Epidermal melanocyte (primary cell): ENCODE measurements around a stretch of chr11.

DNA sequence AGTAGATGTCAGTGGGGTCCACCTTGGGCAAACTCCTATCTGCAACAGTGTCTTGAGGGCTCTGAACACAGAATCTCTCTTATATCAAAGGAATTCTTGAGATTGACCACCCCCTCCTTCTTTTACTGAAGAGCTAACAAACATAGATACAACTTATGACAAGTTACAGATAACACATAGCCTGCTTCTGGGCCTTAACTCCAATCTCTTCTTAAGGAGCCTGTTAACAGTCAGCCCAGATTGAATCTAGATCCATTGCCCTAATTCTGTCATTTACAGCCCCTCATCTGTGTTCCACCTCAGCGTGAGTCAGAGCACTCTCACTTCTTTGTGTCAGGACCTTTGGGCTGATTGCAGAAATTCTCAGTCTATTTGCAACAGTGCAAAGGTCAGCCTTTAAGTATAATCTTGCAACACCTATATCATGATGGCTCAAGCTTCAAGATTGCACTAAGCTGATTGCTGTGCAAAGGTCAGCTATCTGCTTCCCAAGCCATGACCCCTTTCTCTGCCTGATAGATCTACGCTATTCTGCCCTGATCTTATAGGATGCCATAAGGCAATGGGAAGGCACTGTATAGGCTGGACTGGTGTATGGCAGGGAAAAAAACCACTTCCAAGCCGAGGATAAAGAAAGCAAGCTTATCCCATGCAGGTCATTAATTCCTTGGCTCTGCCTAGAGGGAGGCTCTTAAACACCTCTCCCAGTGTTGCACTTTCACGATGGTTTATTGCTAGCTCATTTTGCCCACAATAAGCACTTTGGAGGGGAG lies 100.8 kb downstream of the RRAS2 start:
- RRBS, result no CpG with 5 or more reads among the region's 4 CpGs

DNA sequence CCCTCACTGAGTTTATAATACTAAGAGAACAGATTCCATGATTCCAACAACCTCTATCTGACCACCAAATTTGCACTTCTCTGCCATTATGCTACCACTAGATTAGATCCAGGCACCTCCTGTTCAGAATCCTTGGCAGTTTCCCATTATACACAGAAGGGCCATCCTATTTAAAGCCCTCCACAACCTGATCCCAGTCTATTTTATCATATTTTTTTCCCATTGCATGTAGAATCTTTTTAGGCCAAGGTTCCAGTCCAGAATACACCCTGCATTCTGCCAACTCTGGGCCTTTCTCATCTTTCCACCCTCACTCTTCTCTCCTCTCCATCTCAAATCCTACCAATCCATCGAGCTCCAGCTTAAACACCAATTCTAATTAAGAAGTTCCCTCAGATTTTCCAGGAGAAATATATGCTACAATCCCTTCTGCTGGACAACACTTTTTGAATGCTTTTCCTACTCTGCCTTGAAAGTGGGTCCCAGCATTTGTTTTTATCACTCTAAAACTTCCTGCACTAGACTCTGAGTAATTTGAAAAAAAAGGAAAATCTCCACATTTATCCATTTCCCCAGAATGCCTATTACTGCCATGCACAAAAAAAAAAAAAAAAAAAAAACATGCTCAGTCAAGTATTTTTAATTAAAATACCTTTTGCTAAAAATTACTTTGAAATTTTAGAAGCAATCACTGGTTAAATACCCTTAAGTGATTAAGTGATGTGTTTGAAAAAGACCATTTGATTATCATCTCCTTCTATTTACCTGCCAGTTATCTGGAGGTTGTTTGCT lies 86.7 kb downstream of the RRAS2 start:
- RRBS, result no CpG with 5 or more reads among the region's 1 CpG

- RRBS, result no CpG with 5 or more reads among the region's 7 CpGs
Observed at GRCh38 chr11:14364029-14364806, 5.2 kb upstream of the RRAS2 start.

- RRBS, result no CpG with 5 or more reads among the region's 1 CpG
Observed at GRCh38 chr11:14577282-14577723, 57.1 kb upstream of the PSMA1 start.

DNA sequence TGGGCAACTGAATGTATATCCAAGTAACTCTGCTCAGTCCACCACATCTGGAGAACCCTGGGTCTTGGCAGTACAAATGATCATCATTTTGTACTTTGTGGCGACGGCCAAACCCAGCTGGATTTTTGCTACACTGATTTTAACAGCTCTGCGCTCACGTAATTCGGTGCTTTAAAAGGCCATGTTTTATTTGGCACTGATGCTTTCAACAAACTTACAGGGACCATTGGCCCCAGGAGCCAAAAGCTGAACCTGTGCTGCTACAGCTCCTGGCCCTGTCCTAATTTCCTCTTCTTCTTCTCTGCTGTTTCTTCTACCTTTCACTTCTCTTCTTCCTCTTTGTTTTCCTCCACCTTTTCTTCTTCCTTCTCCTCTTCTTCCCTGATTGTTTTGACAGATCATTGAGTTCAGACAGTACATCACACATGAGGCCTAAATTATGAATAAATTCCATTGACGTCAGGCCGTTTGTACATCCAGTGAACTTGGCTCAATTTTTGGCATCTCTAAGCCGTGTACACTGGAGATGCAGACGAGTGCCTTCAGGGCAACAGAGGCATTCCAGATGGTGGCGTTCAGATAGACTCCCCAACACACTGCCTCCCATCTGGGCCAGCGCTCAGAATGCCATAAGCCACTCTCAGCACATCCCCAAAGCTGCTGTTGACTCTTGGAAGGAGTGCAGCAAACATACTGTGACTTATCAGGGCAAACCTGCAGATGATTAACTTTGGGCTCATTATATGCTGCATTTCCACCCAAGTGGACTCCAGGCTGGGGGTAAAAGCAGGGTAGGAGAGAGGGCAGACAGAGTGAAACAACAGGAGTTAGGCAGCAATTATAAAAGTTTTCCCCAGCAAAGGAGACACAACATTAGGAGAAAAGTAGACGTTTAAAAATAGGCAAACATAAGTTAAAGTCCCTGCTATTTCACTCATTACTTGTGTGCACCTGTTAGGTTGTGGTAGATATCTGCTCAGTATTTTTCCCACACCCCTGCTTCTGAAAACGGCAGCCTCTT lies 60.4 kb upstream of the PDE3B start:
- RRBS, result no CpG with 5 or more reads among the region's 13 CpGs

GRCh38 chr11:14584423-14585259 lies 59.0 kb upstream of the PDE3B start:
- RRBS, result no CpG with 5 or more reads among the region's 4 CpGs

DNA sequence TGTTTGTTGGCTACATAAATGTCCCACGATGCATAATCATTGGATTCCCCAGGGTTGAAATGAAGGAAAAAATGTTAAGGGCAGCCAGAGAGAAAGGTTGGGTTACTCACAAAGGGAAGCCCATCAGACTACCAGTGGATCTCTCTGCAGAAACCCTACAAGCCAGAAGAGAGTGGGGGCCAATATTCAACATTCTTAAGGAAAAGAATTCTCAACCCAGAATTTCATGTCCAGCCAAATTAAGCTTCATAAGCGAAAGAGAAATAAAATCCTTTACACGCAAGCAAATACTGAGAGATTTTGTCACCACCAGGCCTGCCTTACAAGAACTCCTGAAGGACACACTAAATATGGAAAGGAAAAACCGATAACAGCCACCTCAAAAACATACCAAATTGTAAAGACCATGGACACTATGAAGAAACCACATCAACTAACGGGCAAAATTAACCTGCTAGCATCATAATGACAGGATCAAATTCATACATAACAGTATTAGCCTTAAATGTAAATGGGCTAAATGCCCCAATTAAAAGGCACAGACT lies 28.5 kb downstream of the CYP2R1 start:
- RRBS, result no CpG with 5 or more reads among the region's 5 CpGs

DNA sequence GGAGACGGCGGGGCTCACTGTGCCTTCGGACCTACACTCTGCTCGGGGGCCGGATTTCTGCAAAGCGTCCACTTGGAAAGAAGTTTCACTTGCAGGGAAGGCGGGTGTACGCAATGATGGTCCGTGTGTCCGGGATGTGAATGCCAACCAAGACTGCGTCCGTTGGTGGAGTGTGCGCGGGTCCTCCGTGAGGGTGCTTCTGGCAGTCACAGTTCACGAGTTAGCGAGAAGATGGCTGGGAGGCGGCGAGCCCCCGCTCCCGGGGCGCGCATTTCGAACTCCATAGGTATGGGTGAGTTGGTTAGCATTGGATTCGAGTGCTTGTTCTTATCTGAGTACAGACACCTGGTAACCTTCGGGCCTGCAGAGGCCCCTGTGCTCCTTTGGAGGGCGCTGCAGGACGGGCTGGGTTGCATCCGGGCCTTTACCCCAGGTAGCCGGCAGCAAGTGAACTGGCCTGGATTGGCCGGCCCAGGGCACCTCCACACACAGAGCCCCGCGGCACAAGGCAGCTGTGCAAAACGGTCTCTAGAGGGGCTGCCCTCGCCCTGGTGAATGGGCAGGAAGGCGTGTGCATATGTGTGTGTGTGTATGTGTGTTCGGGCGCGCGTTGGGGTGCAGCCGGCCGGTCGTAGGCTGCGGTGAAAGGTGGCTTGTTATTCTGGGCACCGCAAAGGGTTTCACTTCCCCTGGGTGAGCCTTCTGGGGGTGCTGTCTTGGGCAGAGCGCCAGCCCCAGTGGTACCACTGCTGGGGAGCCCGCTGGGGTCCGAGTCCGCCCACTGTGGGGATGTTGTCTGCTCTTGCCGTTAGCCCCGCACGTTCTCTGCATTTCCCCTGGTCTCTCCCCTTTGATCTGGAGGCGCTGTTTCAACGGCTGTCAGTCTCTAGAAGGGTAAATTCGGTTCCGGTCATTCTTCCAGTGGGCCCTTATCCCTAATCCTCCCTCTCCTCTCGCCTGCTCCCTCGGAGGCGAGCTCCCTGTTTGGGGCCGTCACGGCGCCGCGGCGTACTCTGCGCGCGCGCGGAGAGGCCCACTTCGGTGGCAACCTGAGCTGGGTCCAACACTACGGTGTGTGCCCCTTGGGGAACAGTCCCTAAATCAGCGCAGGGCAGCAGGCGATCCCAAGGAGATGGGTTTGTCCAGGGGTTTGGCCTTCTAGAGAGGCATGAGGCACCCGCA lies 13.5 kb upstream of the CYP2R1 start:
- RRBS, result 5% methylated on average over 12 of the region's 75 CpGs

GRCh38 chr11:14975191-14975738 lies 3.1 kb upstream of the CALCA start:
- RRBS, result no CpG with 5 or more reads among the region's 16 CpGs

DNA sequence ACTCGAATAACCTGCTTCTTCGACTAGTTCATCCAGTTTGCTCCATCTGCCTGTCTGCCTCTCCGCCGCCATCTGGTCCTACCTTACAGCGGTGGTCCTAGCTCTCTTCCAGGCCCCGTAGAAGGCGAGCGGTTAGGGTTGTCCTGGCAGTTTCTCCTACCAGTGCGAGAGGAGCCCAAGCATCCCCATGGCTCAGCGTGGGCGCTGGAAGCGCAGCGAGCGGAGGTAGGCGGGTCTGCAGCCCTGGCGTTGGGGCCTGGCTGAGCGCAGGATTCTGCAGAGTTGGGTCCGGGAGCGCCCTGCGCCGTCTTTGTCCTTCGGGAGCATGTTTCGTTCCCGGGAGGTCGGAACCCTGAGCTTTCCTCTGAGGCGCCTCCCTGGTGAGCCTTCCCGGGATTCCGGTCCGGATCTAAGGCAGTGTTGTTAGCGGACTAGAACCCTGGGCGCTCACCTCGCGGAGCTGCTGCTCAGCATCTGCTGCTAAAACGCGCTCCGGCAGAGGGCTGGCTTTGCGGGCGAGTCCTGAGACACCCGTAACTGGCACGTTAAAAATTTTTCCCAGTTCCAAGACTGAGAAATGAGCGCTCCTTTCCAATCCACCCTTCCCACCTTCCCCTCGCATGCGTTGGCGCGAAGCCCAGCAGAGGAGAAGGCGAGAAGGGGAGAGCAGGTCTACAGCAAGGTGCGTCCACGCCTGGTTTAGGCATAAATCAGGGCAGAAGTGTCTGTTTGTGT lies 468 bp downstream of the CALCB start:
- RRBS, result 4% methylated on average over 15 of the region's 48 CpGs

DNA sequence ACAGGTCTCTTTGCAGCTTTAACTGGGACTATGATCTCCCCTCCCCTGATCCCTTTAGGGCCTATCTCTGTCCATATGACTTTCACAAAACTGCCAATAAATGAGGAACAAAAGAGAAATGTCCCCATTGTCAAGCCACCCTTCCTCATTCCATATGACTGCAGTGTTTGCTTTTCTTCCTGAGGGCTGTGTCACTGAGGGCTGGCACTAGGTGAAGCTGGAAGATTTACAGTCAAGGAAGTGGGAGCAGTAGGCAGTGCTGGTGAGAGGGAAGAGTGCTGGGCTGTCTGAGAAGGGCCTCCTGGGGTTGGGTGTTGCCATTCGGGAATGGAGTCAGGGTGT lies 30.8 kb downstream of the INSC start:
- RRBS, result no CpG with 5 or more reads among the region's 1 CpG

GRCh38 chr11:15769233-15769677 lies 587.1 kb downstream of the SOX6 start:
- RRBS, result no CpG with 5 or more reads among the region's 2 CpGs

- RRBS, result 2% methylated on average over 6 of the region's 50 CpGs
Observed at GRCh38 chr11:16605563-16606651, 132.5 kb upstream of the C11orf58 start.

DNA sequence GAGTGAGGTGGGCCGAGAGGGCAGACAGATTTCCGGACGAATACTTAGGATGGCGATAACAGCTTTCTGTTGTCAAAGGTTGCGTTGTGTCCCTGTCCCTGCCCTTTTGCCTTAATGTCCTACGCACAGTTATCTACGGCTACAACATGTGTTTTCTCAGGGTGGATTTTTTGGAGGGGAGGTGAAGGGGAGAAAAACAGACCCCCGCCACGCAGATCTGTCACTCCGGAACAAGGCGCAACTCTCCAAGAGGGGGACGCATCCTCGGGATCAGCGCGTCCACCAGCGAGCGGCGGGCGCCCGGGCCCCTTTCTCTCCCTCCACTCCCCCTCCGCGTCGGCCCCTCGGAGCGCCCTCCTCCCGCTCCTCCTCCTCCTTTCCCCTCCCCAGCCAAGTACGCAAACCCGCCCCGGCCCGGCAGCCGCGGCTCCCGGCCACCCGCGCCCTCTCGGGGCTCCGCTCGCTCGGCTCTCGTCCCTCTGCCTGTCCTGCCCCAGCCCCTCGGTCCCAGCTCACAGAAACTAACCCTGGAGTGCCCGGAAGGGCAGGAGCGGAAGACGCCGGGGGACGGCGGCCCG lies 131.7 kb upstream of the C11orf58 start:
- RRBS, result 2% methylated on average over 14 of the region's 48 CpGs

GRCh38 chr11:16803938-16804873 lies 65.8 kb downstream of the C11orf58 start:
- RRBS, result no CpG with 5 or more reads among the region's 6 CpGs

- RRBS, result no CpG with 5 or more reads among the region's 4 CpGs
Observed at GRCh38 chr11:16807290-16807893, 68.9 kb downstream of the C11orf58 start.

DNA sequence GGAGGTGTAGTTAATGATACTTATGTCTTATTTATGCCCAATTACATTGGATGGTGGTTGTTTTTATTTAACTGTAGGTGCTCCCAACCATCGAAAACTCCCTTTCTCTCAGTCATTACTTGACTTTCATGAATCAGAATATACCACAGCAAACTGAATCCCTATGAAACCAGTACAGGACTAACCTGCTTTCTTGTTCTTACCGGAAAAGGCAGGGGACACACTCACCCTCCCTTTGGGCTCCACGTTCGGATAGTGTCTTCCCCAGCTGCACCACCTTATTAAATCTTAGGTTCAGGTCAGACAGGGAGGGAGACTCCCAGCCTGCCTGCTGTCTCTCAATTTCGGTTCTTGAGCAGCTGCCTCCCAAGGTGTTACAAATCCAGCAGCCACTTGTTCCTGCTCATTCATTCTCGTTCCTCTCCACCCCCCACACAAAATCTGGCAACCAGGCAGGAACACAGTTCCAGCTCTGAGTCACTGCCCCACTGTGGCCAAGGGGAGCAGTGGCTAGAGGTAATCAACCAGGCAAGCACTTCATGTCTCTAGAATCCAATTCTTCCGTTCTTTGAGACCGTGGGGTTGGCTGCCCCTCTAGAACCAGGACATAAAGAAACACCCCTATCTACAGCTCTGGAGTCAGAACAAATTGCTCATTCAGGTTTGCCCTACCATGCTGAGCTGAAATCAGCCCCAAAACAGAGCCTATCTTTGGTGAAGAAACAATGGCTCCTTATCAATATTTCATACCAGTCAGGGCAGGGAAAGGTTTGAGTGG lies 133.0 kb downstream of the PLEKHA7 start:
- RRBS, result no CpG with 5 or more reads among the region's 8 CpGs

DNA sequence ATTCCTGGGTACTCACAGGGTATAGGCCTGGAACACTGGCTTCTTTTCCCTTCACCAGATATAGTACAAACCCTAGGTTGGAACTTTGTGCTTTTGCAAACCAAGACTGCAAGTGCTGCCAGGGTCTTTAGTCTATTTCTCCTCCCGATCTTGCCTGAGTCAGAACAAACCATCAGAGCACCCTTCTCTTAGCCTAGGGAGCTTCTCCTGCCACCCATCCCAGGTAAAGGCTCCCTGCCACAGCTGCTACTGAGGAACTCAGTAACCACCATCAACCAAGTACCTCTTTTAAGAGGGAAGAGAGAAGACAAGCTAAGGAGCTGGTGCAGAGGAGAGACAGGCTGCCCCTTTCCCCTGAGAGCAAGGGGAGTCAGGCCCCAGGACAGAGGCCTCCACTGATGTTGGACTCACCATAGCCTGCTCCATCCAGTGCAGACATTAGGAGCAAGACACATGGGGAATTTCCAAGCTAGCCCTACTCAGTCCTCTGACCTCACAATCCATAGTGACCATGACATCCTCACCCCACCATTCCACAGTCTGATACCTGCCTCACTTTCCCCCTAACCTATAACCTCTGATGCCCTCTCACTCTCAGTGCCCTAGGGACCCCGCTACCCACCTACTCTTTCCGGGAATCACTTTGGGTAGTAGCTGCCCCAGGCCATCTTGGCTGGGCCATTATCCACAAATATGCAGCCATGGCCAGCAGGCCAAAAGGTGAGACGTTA lies 91.5 kb downstream of the PLEKHA7 start:
- RRBS, result no CpG with 5 or more reads among the region's 4 CpGs

DNA sequence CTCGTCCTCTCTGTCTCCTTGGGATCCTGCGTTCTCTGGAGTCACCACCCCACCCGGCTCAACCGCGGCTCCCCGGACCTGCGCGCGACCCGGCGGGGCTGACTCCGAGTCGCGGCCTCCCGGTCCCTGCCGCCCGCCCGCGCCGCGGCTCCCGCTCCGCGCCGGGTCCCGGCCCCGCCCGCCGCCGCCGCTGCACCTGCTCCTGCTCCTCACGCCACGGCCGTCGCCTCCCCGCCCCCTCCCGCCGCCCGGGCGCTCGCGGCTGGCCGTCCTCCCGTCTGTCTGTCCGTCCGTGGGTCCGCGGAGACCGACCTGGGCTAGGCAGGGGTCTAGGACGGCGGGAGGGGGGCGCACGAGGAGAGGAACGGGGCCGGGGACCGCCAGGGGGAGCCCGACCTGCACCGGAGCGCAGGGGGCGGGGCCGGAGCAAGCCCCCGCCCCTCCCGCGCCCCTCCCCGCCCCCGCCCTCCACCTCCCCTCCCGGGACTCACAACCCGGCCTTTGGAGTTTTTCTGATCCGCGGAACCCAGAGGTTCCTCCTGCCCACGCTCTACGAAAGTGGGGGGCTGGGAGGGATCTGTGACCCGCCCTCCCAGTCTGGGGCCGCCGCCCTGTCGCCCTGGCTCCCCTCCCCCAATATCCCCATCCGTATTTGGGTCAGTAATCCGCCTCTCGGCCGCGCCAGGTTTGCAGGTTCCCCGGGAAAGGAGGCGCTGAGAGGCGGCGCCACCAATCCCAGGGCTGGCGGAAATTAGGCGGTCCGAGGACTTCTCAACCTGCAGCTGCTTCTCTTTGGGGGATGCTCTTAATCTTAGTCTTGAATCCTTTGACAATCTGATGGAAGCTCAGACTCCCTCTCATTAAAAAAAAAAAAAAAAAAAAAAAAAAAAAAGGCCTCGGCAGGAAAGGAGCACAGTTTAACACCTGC lies 783 bp upstream of the KCNJ11 start:
- RRBS, result 4% methylated on average over 34 of the region's 89 CpGs

- RRBS, result no CpG with 5 or more reads among the region's 14 CpGs
Observed at GRCh38 chr11:17414073-17414676, 25.7 kb upstream of the KCNJ11 start.